Ishikawa (cell line): ENCODE results near the genes TMEM183A and MYBPH.

- RRBS: no CpG with 5 or more reads among the region's 11 CpGs
These were observed 170.9 kb downstream of the SYT2 start for GRCh38 chr1:202539113-202539954.

DNA sequence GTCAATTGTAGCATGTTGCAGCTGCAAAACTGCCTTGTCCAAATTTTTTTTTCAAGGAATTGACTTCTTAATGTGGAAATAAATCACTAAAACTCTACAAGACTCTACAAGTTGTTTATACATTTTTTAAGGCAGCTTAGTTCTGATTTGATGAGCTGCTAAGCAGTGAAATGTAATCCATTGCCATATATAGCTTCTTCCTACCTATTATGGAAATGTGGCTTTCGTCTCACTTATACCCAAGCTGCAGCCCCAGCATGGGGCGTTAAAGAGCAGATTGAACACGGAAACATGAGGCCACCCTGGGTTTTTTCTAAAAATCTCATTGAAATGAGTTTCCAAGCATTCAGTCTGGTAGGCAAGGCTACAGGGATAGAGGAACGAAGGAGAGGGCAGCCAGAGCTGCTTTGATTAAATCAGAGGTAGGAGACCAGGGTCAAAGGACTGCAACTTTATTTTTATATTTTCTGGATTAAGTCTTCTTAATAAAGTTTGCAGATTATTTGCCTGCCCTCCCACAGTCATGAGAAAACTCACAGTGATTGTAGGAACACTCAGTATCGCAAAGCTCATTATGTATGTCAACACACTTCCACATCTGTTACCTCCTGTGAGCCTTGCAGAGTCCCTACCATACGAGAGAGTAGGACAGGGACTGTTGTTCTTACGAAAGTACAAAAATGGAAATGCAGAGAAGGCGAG is 132.0 kb downstream of the SYT2 start:
- RRBS: no CpG with 5 or more reads among the region's 8 CpGs

DNA sequence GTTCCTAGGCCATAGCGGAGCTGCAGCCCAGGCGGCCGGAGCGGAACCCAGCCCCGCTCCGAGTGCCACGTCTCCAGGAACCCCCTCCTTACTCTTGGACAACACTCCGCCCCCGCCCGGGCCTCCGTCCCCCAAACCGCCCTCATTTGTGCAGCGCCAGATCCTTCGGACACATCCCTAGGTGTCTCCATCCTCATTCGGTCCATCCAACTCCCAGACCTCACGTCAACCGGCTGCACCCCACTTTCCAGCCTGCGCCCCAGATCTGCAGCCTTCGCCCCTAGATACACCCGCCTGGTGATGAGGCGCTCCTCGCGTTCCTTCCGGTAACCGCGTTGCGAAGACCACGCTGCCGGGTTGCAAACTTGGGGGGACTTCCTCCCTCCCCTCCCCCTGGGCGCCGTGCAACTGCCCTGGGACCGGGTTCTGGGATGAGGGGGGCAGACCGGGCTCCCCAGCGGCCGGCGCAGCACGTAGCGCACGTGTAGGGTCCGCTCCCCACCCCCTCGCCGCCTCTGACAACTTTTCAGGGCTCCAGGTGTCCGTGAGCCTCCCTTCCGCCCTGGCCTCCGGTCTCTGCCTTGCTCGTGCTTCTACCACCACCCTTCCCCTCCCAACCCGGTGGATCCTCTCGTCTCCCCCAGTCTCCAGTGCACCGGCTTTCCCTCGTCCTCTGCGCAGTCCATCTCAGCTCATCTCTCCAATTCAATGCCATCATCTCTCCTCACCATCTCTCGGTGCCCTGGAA is 3.0 kb upstream of the KDM5B start:
- RRBS: 12% methylated on average over 36 of the region's 52 CpGs

- RRBS: no CpG with 5 or more reads among the region's 2 CpGs
These were observed 31.8 kb downstream of the RABIF start for GRCh38 chr1:202857177-202857450.

DNA sequence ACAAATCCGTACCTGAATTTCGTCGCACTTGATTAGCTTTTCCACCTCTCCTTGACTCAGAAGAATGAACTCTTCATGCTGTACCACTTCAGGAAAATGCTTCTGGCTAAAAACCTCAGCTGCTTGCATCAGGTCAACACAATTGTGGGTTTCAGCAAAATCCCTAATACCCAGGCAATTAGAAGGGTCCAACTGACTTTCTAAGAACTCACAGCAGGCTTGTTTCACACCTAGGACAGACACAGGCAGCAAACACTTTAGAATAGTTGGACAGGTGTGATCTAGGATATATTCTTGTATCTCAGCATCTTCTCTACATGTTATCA is 8.9 kb downstream of the KLHL12 start:
- RRBS: no CpG with 5 or more reads among the region's 3 CpGs

- RRBS: no CpG with 5 or more reads among the region's 7 CpGs
These were observed 13.2 kb upstream of the KLHL12 start for GRCh38 chr1:202940315-202940594.

- RRBS: 1% methylated on average over 30 of the region's 81 CpGs
These were observed at the start of gene TMEM183A for GRCh38 chr1:203007057-203008118. TSS of gene TMEM183A (plus strand) at chr1:203007374.

DNA sequence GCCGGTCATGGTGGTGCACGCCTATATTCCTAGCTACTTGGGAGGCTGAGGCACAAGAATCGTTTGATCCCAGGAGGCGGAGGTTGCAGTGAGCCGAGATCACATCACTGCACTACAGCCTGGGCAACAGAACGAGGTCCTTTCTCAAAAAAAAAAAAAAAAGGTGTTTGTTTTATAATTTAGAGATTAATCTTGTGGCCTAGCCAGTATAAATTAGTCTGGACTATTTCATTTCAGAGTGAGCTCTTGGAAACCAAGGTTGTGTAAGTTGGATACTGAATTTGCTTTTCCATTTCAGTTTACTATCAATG is 3.8 kb upstream of the PPFIA4 start:
- RRBS: no CpG with 5 or more reads among the region's 6 CpGs

- RRBS: no CpG with 5 or more reads among the region's 5 CpGs
These were observed 16.5 kb downstream of the MYOG start for GRCh38 chr1:203069252-203069766.

DNA sequence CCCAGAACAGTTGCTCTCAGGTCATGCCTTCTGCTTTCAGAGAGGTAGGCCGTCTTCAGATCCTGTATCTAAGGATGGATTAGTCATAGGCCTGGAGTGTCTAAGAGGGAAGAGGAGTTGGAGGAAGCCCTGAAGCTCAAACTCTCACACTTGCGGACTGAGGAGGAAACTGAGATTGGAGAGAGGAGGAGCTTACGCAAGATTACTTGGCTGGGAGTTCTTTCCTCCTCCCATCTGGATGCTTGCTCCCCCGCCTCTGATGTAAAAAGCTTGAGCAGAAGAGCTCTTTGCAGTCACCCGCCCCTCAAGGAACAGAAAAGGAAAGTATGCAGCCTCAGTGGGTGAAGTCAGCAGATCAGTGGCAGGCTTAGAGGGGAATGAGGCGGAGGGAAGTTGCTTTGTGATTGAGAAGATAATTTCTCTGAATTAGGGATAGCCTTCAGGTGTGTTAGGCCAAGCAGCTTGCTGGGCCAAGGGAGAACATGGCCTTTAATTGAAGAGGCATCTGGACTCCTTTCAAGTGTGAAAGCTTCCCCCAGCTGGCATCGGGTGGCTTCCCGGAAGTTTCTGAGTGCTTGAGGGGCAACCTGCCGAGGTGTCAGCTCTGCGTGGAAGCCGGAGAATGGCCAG is 6.6 kb downstream of the ADORA1 start:
- RRBS: 91% methylated on average over 4 of the region's 11 CpGs

DNA sequence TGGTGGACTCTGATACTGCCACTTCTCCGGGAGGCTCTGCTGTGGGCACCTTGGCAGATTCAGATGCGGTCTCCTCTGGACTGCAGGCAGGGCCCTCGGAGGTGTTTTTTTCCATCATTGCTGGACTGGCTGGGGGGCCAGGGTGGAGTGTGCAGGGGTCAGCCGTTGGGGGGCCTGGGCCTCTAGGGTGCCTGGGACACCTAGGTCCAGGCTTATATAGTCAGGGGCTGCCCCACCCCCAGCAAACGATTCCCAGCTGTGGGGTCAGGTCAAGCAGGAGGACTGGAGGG is at the start of gene MYBPH:
MYBPH (minus strand) TSS at position 189 of the 290 bp plus-strand sequence.
- RRBS: no CpG with 5 or more reads among the region's 5 CpGs

DNA sequence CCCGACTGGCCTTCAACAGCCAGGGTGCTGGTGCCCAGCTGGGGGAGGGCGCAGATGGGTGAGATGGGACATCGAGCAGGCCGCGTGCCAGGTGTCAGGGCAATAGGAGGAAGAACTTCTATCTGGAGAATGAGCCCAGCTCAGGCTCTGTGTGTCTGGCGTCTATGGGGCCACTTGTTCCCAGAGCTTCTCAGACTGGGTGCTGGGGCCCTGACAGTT is 291 bp upstream of the MYBPH start:
- RRBS: no CpG with 5 or more reads among the region's 6 CpGs

DNA sequence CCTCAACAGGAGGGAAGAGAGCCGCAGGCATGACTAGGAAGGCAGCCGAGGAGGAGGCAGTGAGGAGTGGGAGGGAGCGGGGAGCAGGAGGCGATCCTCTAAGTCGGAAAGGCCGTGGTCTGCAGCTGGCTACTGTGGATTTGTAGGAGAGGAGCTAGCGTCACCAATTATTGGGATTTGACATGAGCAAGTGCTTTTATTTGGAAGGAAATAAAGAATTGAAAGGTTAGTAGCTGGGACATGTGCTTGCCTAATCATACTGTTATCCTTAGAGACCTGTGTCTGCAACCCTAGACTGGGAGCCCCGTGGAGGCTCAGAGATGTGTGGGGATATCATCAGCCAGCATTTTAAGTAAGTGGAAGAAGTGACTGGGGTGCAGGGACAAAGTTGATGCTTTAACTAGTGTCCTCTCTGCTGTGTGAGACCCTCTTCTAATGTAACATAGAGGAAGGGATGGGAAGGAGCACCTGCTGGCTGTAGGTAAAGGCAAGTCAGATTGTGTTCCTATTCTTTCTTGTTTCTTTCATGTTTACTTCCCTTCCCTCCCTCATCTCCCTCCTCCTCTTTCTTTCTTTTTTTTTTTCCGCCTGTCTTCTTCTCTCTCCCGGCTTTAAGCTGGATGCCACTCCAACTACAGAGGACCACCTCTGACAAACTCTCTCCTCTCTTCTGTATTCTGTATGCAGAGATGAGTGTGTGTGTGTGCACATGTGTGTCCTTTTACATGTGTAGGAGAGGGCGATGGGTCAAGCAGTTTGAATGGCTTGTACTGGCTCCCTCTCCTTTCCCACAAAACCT is 10.2 kb upstream of the FMOD start:
- RRBS: no CpG with 5 or more reads among the region's 11 CpGs

DNA sequence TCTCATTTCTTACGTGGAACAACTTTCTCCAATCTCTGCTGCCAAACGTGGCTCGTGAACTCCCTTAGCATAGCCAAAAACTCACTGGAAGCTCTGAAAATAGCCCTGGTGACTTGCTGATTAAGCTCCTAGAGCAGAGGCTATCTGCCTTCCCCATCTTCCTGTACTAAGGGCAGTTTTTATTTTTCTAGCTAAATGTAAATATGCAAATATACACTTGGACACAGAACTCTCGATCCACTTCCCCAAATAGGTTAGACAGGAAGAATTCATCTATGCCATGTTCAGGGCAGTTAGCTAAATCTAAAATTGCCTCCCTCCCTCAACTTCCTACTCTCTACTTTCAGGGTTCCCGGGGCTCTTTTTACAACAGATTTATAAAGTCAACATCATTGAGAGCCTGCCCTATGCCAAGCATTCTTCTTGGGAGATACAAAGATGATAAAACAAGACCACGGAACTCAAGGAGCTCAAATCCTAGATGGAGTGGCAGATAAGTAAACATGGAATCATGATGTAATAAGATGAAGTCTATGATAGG is 59.4 kb upstream of the FMOD start:
- RRBS: no CpG with 5 or more reads among the region's 6 CpGs

GRCh38 chr1:203464272-203464725 is 11.3 kb upstream of the PRELP start:
- RRBS: no CpG with 5 or more reads among the region's 4 CpGs

GRCh38 chr1:203476009-203476852 is 625 bp downstream of the PRELP start:
- RRBS: no CpG with 5 or more reads among the region's 10 CpGs

- RRBS: no CpG with 5 or more reads among the region's 5 CpGs
These were observed 64.3 kb downstream of the OPTC start for GRCh38 chr1:203558093-203558848.

- RRBS: no CpG with 5 or more reads among the region's 14 CpGs
These were observed 29.1 kb upstream of the ATP2B4 start for GRCh38 chr1:203597258-203598135.